ENCODE results near the gene CIT.

- RRBS = no CpG with 5 or more reads among the region's 10 CpGs
Observed at GRCh38 chr12:118053034-118054010, 7.7 kb downstream of the WSB2 start.

DNA sequence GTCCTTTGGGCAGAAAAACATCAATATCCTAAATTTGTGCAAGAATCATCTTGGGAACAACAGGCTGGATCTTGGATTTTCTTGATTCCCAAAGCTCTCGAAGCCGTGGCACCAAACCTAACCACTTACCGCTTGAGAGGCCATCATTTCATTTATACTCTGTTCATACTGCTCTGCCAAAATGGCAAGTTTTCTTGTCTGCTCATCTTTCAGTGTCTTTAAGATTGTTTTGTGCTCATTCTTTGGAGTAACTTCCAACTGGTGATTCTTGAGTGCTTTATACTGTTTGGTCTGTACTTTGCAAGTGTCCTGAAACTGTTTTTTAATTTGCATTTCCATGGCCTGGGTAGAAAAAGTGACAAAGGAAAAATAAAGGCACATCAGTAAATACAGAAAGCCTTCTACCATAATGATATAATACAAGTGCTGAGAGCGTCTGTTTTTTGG is 24.1 kb downstream of the PEBP1 start:
- RRBS = no CpG with 5 or more reads among the region's 4 CpGs

GRCh38 chr12:118201106-118201517 is 65.2 kb downstream of the PEBP1 start:
- RRBS = no CpG with 5 or more reads among the region's 8 CpGs

DNA sequence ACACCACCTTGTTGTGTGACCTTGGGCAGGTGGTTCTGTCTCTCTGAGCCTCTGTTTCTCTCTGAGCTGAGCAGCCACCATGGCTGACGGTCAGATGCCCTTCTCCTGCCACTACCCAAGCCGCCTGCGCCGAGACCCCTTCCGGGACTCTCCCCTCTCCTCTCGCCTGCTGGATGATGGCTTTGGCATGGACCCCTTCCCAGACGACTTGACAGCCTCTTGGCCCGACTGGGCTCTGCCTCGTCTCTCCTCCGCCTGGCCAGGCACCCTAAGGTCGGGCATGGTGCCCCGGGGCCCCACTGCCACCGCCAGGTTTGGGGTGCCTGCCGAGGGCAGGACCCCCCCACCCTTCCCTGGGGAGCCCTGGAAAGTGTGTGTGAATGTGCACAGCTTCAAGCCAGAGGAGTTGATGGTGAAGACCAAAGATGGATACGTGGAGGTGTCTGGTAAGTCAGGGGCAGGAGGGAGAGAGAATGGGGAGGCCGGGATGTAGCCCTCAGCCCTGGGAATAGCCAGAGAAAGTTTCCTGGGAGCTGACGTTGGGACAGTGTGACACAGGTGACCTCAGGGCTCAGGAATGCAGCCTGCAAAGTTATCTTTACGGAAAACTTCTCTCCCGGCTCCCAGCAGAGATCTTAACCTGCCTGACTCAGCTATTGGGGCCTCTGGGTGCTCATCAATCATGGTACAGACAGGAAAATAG is 654 bp downstream of the HSPB8 start:
- RRBS = no CpG with 5 or more reads among the region's 19 CpGs

GRCh38 chr12:119186228-119187002 is 7.7 kb downstream of the HSPB8 start:
- RRBS = no CpG with 5 or more reads among the region's 10 CpGs

DNA sequence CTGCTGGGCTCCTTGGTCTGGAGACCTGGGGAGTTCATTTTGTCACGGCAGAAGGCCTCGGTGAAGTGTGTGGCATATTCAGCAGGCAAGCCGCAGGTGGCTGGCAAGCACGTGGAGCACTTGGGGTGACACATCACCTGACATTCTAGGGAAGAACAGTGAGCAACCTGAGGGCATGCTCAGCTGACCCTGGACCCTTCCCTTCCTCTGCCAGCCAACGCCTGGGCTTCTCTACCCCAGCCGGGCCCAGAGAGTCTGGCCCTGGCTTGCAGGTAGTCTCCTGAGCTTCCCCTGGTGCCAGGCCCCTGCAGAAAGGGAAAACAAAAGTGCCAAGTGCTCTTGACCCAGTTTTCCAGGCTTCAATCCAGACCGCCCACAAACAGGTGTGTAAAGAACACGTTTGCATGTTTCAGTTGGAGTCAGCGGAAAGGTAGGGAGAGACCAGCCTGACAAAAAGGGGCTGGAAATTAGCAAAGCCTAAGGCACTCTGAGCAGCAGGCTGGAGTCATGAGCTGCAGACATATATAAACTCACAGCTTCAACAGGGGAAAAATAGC is 45.6 kb downstream of the PRKAB1 start:
- RRBS = no CpG with 5 or more reads among the region's 9 CpGs

DNA sequence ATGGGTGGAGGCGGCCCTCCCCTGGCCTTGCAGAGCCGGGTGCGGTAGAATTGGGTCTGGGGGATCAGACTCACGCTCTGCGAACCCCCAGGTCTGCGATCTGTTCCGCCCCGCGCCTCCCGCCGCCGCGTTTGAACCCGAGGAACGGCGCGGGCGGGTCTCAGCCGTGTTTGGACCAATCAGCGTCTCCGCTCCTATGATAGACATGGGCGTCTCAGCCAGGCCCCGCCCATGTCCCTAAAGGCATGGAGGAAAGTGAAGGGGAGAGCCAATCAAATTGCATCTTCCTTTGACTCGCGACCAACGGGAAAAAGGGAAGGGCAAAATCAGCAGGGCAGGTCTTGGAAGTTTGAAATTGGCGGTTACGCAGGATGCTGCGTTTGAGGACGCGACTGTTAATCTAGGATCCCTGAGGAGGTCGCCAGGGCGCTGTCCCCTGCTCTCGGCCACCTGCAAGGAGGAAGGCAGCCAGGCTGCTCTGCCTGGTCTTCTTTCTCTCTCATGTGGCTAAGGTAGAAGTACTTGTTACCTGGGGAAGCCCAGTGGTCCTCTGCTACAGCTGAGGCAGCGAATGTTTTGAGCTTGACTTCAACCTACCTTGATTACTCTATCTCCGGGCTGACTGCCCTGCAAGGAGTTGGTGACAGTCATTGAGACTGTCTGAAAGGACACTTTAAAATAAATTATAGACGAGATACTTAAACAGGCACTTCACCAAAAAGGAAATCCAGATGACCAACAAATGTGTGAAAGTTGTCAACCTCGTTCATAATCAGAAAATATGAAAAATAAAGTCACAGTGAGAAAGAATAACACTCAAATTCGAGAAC is at the start of gene CIT:
TSS of gene CIT (minus strand) at position 146 of the 830 bp plus-strand sequence.
- RRBS = no CpG with 5 or more reads among the region's 39 CpGs

DNA sequence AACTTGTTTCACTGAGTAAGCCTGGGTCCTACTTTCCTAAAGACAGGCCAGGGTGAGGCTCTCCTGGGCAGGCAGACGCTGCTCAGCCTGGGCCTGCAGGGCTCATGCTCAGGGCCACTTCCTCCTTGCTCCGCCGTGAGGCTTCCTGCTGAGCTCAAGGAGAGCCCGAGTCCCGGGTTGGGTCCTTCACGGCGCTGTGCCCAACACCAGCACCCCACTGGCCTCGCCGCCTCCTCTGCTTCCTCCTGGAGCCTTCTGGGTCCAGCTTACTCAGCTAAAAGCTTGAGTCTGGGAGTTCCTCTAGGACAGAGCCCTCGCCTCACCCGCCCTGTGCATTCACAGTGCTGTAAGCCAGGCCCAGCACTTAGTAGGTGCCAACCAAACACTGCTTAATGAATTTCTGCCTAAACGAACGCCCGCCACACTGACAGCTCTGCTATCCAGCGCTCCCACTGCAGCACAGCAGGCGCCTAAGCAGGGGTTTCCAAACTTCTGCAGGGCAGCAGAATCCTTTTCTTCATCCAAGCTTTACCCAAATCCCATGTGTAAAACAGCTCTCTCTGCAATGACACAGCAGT is 5.7 kb downstream of the RAB35 start:
- RRBS = no CpG with 5 or more reads among the region's 16 CpGs

DNA sequence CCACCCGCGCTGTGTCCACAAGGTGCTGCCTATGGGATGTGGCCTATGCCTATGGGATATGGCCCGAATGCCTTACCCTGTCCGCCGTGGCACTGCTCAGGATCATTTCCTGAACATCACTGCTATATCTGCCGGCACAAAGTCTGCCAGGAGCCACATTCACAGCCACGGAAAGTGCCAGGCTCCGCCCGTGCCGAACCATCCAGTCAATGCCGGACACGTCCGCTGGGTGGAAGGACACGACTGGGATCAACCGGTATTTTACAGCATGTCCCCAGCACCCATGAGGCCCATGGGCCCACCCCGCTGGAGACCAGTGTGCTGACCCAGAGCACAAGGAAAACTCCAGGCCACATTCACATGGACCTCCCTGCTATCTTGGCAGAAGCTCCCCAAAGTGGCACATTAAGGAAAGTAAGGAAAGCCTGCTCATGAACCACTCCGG is 14.6 kb upstream of the RAB35 start:
- RRBS = 97% methylated on average over 5 of the region's 17 CpGs

DNA sequence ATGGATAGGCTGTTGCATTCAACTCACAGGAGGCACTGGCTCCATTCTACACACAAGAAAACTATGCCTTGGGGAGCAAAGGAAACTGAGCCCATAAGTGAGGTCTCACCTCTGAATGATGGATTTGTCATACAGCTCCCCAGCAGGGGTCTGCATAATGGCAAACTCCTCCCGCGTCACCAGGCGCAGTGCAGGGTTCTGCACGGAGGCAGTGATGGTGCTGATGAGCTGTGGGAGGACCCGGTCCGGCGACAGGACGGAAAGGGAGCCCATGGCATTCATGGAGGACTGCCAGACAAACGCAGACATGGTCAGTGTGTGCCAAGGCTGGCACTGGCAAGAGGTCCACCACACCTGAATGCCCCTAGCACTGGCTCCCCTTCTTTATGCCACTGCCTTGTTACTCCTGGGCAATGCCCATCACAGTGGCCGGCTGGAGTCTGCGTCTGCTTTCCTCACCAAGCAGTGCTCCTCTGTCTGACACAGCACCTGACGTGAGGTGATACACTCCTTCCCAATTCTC is 32.7 kb downstream of the GCN1 start:
- RRBS = no CpG with 5 or more reads among the region's 12 CpGs

DNA sequence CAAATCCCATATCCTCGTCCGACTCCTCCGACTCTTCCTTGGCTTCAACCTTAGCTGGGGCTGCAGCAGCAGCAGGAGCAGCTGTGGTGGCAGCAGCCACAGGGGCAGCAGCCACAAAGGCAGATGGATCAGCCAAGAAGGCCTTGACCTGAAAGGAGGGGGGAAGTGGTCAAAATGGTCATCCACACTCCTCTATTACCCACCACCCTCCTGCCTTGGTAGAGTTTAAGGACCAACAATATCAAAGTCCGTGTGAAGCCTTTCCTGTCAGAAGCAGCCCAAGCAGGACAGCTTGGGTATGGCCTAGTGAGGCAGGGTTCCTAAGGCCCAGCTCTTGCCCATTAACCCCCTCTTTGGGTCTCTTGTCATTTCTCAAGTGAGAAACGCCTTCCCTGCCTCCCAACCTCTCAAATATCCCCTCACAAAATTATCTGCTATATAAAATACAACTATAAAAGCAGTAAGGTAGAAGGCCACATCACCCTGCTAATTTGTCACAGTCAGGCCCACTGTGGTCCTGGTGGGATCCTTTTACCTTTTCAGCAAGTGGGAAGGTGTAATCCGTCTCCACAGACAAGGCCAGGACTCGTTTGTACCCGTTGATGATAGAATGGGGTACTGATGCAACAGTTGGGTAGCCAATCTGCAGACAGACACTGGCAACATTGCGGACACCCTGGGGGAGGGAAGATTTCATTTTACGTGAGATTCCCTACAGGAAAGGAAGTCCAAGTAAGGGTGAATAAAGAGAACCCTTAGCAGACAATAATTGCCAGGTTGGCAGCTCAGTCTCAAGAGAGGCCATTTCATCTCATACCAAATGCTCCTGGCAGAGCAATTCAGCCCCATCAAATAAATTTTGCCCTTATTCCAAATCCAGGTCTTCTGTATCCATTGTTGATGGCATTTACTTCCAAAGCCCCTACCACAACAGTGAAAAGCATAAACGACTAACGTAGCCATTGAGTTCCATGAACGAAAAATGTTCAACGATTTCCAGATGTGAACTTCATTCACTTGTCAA is 2.6 kb upstream of the GCN1 start:
- RRBS = no CpG with 5 or more reads among the region's 14 CpGs

DNA sequence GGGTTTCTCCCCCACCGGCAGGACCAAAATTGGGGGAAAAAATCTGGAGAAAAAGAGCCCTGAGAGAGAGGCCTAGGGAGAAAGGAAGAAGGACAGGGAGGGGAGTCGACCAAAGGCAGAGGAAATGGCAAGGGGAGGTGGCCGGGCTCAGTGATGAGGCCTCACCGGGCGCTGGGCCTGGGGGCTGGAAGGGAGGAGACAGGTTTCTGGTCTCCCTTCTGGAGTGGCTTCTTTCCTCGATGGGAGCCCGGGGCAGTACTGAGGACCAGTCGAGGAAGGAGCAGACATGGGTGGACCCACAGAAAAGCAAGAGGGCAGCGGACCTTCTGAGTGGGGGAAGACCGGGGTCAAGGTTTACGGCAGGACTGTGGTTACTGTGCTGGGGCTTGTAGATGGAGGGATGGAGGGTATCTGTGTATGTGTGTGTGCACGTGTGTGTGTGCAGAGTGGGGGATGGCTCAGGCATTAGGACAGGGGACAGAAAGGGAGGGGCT is 14.9 kb upstream of the RPLP0 start:
- RRBS = 92% methylated on average over 7 of the region's 12 CpGs

GRCh38 chr12:120230340-120231117 is 29.6 kb upstream of the RPLP0 start:
- RRBS = no CpG with 5 or more reads among the region's 11 CpGs

DNA sequence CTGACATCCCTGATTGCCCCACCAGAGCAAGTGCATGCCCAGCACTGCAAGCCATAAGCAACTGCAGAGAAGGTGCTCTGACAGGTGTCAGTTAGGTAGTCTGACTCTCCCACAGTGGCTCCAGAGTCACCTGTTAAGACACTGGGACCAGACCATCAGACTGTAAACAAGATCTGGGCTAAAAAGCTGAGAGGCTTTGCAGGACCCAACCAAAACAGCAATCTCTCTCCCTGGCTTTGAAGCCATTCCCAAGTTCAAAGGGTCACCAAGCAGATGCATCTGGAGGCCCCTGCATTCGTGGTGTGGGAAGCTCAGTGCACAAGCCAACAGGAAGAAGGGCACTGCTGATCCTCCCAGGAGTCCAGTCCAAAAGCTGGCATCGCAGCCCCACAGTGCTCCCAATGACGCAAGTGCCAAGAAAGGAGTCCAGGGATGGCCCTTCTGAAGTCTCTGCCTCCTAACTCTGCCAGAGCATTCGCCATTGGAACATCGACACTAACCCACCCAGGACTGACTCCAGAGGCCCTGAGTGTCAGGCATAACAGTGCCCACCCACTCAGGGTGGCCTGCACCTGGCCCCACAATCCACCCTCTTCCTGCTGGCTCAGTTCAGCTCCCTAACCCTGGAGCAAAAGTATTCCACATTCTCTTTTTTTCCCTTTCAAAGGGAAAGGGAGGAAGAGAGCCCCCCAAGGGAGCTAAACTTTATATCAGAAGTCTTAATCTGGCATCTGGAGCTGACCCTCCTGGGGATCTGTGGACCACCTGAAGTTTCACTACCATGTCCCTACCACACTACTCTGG is 25.0 kb downstream of the PXN start:
- RRBS = no CpG with 5 or more reads among the region's 5 CpGs

DNA sequence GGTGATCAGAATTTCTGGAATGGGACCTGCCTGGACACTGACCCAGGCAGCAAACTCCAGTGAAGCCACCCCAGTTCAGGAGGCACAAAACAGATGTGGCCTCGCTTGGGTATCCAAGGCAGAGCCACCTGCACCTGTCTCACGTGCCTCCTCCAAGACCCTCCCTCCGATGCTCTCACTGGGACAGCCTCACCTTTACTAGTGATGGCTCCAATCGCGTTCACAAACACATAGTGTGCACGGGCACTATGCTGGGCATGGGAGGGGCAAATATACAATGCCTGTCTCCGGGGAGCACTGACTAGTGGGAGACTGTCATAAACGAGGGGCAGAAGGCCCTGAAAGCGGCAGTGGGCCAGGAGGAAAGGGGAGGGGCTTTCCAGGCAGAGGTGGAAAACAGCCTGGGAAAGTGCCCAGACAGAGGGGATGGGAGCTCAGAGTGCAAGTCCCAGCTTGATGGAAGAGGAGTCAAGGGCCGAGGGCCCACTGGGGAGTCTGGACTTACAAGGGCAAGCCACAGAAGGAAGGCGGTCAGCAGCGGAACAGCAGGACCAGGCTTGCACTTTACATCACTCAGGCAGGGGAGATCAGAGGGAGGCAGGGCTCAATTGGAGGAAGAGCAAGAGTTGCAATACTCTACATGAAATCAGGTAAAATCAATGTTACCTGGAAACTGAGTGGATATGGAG is 24.1 kb downstream of the PXN start:
- RRBS = no CpG with 5 or more reads among the region's 12 CpGs

DNA sequence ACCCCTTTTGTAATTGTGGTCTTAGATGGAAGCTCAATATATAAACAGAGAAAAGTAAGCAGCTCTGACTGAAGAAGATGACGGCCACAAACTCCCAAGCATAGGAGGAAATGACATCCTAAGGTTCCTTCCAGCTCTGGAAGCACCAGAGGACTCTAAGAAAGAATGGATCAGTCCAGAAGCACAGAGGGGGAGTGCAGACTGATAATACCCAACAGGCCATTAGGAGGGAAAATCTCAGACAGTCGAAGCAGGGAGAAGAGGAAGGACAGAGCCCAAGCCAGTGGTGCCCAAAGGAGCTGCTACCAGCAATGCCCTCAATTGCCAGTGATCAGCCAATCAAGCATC is 16.4 kb downstream of the PXN start:
- RRBS = no CpG with 5 or more reads among the region's 2 CpGs

- RRBS = no CpG with 5 or more reads among the region's 6 CpGs
Observed at GRCh38 chr12:120253353-120253848, 12.1 kb downstream of the PXN start.

DNA sequence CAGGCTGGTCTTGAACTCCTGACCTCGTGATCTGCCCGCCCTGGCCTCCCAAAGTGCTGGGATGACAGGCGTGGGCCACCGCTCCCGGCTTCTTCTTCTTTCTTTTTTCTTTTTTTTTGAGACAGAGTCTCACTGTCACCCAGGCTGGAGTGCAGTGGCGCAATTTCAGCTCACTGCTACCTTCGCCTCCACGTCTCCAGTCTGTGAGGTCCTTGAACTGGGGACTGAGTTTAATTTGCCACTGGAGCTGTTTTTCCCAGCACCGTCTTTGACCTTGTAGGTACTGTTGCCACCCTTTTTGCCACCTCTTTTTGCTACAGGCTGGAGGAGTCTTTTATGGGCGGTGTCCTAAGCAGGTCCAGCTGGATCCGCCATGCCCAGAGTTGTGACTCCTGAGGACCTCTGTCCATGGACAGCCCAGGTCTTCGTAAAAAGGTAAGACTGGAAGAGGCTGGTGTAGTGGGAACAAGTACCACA is 11.6 kb upstream of the SIRT4 start:
- RRBS = no CpG with 5 or more reads among the region's 12 CpGs

- RRBS = no CpG with 5 or more reads among the region's 41 CpGs
Observed at GRCh38 chr12:120292487-120293411, 9.4 kb upstream of the SIRT4 start.